Ovary (tissue), 7 donors: ENCODE measurements around the gene USP46.

GRCh38 chr4:49161026-49161485 lies 175.0 kb downstream of the CWH43 start:
- PRO-cap, 7 experiments = no peak in any of the 7 experiments
- RAMPAGE, long total RNA, 2 experiments = no peak in any of the 2 experiments

GRCh38 chr4:51853146-51853791 lies 10.3 kb downstream of the DCUN1D4 start:
- PRO-cap, 7 experiments = no peak in any of the 7 experiments
- RAMPAGE, long total RNA, 2 experiments = no peak in any of the 2 experiments

DNA sequence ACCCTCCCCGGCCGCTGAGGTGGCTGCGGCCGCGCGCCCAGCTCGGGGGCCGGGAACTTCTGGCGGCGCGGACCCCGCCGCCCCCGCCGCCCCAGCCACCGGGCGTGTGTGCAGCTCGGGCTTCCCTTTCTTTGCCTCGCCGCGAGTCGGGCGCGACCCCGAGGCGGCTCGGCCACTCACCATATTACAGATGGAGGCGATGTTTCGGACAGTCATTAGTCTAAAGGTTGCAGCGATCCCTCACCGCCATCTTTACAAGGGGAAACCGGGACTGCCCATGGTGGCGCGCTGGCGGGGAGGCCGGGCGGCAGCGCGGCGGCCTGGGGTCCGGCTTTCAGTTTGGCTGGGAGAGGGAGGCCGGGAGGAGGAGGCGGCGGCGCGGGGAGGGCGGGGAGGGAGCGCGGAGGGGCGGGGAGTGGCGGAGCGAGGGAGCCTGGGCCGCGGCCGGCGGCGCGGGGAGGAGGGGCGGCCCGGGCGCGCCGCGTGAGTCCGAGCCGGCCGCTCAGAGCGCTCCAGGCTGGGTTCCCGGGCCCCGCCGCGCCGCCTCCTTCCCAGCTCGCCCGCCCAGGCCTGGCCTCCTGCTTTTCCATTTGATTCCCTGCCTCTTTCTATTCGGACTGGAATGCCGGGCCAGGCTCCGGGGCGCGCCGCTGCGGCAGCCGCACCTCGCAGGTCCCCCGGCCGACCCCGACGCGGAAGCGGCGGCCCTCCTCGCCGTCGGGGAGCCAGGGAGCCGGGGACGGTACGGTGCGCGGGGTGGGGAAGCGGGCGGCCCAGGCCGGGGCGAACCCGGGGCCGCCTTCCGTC lies at the start of gene USP46:
USP46 (minus strand) TSS at position 367 of the 807 bp plus-strand sequence.
- PRO-cap, 7 experiments = peak in 7 of 7 experiments; most common plus-strand start position 505 of the sequence (in 7); most common minus-strand start position 341 of the sequence (in 7)
- RAMPAGE, long total RNA, 2 experiments = start-site peak on the minus strand in 2 of 2 experiments, centred at positions 324 to 338 of the sequence, 66 to 191 reads per replicate

- PRO-cap, 7 experiments = peak in 5 of 7 experiments; most common plus-strand start chr4:52660202 (in 1); most common minus-strand start chr4:52660271 (in 5)
- RAMPAGE, long total RNA, 2 experiments = no peak in any of the 2 experiments
These were observed 1.0 kb upstream of the USP46 start for GRCh38 chr4:52660133-52660468.

DNA sequence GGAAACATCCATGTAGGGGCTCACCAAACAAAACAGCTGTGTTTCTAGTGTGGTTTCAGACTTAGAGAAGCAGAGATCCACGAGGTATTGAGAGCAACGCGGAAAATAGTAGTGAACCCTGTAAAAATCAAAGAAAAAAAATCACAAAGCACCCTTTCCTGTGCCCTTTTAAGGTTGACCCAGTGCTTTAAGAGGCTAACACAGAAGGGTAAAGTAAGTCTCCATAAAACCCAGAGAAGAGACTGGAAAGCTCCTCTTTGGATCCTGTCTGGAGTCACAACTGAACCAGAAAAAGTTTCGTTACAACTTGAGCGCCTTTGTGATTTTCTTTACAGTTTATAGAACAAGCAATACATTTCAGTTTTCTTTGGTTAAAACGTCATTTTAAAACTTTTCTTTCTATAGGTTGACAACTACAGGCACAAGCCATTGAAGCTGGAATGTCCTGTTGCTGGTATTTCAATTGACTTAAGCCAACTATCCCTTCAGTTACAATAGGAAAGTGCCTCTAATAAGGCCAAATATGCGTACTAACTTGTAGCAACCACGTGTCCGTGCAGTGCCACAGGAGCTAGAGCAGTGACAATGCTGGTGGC lies 38.0 kb downstream of the ERVMER34-1 start:
- PRO-cap, 7 experiments = peak in 2 of 7 experiments; most common plus-strand start position 58 of the sequence (in 1); most common minus-strand start position 282 of the sequence (in 2)
- RAMPAGE, long total RNA, 2 experiments = no peak in any of the 2 experiments

DNA sequence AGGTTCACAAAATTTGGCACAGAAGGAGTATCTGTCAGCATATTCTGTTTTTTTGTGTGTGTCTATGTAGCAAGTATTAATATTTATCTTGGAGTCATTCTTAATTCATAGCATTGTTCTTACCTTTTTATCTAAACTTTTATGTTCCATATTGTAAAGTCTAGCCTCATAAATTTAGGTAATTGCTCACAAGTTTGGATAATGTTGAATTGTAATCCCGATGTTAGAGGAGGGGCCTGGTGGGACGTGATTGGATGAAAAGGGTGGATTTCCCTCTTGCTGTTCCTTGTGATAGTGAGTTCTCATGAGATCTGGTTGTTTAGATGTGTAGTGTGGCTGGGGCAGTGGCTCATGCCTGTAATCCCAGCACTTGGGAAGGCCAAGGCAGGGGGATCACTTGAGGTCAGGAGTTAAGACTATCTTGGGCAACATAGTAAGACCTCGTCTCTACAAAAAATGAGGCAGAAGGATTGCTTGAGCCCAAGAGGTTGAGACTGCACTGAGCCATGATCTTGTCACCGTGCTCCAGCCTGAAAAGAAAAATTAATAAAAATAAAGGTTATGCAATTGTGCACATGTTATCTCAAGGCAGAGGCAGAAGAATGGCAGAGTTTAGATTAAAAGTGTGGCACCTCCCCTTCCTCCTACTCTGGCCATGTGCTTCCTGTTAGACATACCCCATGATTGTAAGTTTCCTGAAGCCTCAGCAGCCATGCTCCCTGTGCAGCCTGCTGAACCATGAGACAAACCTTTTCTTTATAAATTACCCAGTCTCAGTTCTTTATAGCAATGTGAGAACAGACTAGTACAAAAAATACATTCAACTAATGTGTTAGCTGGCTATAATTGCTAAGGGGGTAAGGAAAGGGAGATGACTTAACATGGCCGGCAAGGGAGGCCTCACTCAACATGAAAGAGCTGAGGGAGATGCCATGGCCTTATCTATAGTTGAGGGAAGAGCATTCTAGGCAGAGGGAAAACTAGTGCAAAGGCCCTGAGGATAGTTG lies 36.5 kb downstream of the ERVMER34-1 start:
- PRO-cap, 7 experiments = no peak in any of the 7 experiments
- RAMPAGE, long total RNA, 2 experiments = no peak in any of the 2 experiments

- PRO-cap, 7 experiments = no peak in any of the 7 experiments
- RAMPAGE, long total RNA, 2 experiments = no peak in any of the 2 experiments
These were observed 37.6 kb downstream of the RASL11B start for GRCh38 chr4:52899650-52900195.

- PRO-cap, 7 experiments = peak in 6 of 7 experiments; most common plus-strand start chr4:52955018 (in 3); most common minus-strand start chr4:52954885 (in 3)
- RAMPAGE, long total RNA, 2 experiments = start-site peak on the minus strand in 1 of 2 experiments, at chr4:52954885-52954923 at its widest, 11 reads per replicate
These were observed 92.6 kb downstream of the RASL11B start for GRCh38 chr4:52954440-52955357.

DNA sequence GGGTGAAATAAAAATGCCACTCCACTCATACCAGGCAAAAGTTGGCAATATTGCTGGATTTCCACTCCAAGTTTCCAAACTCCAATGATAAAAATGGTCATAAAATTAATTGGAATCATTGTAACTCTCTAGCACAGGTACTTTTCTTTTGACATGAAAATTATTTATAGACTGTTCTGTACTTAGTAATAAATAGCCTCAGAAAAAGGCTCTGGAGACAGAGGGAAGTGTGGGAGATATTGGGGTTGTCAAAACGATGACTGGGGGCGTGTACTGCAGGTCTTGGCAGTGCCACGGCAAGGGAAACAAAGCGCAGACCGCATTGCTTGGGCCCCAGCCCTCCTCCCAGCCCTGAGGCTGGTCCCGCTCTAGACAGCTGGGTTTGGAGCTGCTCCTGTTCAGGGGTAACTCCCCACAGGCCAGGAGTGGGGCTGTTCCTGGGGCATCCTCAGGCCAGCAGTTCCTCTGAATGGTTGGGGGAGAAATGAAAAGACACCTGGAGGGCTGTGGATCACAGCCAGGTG lies 131.6 kb downstream of the RASL11B start:
- PRO-cap, 7 experiments = peak in 4 of 7 experiments; most common plus-strand start position 220 of the sequence (in 2); most common minus-strand start position 370 of the sequence (in 4)
- RAMPAGE, long total RNA, 2 experiments = no peak in any of the 2 experiments

DNA sequence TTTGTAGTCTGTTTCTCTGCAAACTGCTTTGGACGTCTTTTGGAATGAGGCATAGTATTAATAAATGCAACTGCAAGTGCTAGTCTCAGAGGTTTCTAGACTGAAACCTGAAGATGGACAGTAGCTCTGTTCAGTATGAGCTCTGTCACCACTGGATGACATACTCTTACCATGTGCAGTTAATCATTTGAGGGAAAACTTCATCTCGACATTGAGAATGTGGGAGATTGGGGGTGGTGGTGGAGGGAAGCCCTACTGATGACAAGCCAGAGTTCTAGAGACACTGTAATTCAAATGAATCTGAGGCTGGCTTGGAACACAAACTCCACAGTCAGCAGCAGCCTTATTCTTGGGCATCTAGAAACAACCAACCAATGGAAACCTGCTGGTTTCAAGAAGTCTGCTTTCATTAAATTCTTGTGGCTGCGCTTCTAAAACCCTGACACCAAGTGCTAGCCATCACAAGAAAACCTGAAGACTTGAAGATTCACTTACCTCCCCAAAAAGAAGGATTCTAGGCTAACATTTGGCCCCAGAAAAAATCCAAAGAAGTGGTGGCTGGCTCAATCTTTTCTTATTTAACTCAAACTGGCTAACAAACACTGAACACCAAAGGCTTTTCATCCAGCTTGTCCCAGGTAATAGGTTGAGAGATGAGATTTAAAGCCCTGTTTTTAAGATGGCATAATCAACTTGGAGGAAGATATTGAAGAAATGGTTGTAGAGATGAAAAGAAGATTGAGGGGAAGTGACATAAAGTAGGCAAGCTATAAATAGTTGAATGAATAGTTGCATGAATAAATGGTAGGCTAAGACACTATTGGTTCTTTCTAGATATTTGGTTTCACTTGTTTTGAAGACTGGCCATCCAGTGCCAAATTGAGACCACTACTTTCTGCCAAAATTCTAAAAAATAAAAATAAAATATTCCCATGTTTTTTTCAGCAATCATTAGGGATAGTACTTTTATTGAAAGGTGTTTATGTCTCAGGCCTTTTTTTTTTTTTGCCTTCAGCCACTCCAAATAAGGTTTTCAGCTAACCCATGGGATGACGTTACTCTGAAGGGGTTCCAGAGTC lies 161.9 kb downstream of the RASL11B start:
- PRO-cap, 7 experiments = no peak in any of the 7 experiments
- RAMPAGE, long total RNA, 2 experiments = no peak in any of the 2 experiments

DNA sequence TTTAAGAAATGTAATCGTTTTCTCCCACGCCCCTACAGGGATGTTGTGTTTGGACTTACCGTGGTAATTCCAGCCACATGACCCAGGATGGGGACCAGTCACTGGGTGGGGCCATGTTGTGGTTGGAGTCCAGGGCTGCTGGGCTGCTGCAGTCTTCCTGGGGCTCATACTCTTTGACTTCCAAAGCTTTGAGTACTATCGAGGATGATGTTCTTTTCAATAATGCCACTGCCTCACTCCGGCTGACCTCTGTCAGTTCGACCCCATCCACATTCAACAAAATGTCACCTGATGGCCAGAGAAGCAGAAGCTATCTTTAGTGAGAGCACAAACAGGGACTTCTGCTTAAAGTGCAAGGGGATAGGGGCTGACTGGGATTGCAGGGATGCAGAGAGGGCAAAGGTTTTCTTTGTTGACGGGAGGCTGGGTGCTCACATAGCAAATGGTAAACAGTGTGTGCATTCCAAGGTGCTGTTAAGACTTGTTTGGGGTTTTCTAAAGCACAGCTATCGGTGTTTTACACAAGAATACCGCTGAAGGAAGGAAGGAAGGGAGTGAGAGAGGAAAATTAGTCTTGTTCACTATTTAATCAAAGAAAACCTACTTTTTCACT lies 99.4 kb downstream of the FIP1L1 start:
- PRO-cap, 7 experiments = no peak in any of the 7 experiments
- RAMPAGE, long total RNA, 2 experiments = no peak in any of the 2 experiments

GRCh38 chr4:53702339-53703311 lies 111.3 kb upstream of the LNX1 start:
- PRO-cap, 7 experiments = peak in 4 of 7 experiments; most common plus-strand start chr4:53702719 (in 2); most common minus-strand start chr4:53702732 (in 3)
- RAMPAGE, long total RNA, 2 experiments = no peak in any of the 2 experiments

DNA sequence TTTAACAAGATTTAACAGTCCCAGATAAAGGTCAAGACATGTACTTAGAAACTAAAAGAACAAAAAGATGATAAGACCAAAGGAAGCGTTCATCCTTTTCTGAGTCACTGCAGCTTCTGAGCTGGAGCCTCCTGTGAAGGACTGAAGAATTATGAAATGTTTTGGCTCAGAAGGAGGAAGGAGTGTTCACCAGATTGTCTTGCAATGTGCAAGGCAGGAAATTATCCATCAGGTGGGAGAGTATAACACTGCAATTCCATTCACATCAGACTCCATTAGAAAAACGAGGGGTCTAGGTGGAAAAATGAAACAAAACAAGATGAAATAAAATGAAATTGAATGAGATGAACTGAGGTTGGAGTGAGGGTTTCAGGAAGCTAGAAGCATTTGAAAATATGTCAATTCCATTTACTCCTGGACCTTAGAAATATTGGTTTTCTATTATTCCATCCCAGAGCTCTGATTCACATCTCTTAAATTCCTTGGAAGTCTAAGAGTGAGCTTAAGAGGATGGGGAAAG lies 186.1 kb upstream of the LNX1 start:
- PRO-cap, 7 experiments = peak in 6 of 7 experiments; most common minus-strand start position 118 of the sequence (in 6)
- RAMPAGE, long total RNA, 2 experiments = no peak in any of the 2 experiments

DNA sequence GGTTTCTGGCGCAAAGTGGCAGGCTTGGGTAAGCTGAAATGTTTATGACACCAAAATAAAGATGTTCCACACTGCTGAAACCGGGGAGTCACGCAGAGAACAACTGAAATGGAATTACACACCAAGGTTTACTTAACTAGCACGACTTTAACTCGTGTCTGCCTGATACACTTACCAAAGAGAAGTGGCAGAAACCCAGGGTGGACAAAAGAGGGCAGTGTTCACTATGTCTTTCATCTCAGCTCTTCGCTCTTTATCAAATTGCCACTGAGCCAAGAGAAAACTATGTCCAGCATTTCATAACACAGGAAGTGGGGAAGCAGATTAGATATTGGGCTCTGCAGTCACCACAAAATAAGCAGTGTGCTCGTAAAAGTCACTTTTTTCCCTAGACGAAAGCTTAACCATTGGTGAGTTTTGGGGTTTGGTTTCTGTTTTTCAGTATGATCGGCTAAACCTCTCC lies 155.8 kb downstream of the CHIC2 start:
- PRO-cap, 7 experiments = peak in 6 of 7 experiments; most common plus-strand start position 322 of the sequence (in 4); most common minus-strand start position 105 of the sequence (in 6)
- RAMPAGE, long total RNA, 2 experiments = no peak in any of the 2 experiments

GRCh38 chr4:53959437-53959847 lies 105.0 kb downstream of the CHIC2 start:
- PRO-cap, 7 experiments = no peak in any of the 7 experiments
- RAMPAGE, long total RNA, 2 experiments = no peak in any of the 2 experiments

GRCh38 chr4:54023360-54024606 lies 40.6 kb downstream of the CHIC2 start:
- PRO-cap, 7 experiments = no peak in any of the 7 experiments
- RAMPAGE, long total RNA, 2 experiments = start-site peak on the minus strand in 1 of 2 experiments, at chr4:54023364-54023858 at its widest, 9 reads per replicate

DNA sequence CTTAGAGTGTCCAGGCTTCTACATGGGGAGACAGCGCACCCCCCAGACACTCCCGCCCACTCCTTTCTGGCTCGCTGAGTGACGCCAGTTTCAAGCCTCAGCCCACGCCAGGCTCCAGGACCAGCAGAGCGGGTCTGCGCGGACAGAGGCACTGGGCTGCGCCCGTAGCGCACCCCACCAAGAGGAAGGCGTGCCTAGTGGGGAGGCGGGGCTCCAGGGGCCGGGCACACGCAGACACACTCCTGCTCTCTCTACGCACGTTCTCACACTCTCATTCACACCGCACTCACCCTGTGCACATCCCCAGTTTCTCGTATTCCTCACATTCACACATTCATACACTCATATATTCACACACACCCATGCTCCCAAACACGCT lies 8.8 kb upstream of the GSX2 start:
- PRO-cap, 7 experiments = peak in 1 of 7 experiments; most common plus-strand start position 263 of the sequence (in 1); most common minus-strand start position 153 of the sequence (in 1)
- RAMPAGE, long total RNA, 2 experiments = no peak in any of the 2 experiments

- PRO-cap, 7 experiments = no peak in any of the 7 experiments
- RAMPAGE, long total RNA, 2 experiments = no peak in any of the 2 experiments
These were observed 31.9 kb upstream of the PDGFRA start for GRCh38 chr4:54197040-54197765.

DNA sequence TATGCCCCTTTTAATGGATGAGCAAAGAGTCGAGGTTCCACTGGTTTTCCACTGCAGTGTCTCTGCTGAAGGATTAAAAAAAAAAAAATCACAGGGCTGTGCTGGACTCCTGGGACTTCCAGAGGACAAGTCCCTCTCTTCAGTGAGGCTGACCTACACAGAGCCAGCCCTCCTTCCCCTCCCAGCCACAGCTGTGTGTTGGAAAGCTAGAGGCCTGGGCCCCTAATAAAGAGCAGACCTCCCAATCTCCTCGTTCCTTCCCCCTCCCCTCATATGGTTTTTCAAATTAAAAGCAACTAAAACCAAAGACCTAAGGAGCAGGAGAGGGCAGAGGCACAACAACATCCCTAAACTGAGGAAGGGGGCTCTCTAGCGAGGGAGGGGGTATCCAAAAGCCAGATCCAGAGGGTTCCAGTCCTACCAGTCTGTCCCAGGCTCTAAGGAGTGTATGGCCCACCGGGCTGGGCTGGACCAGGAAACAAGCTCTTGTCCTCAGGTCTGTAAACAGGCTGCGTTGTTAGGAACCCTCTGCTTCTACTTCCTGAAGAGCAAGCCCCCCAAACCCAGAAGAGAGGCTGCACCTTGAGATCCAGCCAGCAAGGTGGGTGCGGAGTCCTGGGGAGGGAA lies 4.0 kb upstream of the PDGFRA start:
- PRO-cap, 7 experiments = peak in 7 of 7 experiments; most common plus-strand start position 305 of the sequence (in 5); most common minus-strand start position 200 of the sequence (in 5)
- RAMPAGE, long total RNA, 2 experiments = no peak in any of the 2 experiments

DNA sequence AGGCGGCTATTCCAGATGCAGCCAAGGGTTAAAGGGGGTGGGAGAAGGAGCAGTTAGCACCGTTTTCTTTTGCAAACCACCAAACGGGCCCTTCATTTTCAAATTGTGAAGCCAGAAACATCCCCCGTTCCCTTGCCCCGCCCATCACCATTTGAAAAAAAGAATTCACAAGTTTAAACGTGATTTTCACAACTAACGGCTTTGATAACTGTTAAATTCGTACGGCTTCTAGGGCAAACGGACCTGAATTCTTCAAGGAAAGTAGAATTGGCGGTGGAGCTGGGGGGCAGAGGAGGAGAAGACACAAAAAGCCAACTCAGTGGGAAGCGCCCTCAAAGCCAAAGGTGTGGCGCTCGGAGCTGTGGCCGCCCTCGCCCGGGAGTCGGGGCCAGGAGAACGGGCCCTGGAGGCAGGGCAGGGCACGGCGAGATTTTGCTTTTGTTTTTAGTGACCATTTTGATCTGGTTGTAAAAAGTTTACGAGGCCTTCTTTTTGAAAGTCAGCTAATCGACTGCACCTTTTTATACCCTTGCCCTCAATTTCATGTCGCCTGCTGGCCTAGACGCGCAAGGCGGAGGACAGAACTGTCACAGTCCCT lies 3.2 kb upstream of the PDGFRA start:
- PRO-cap, 7 experiments = peak in 7 of 7 experiments; most common plus-strand start position 214 of the sequence (in 6); most common minus-strand start position 107 of the sequence (in 3)
- RAMPAGE, long total RNA, 2 experiments = no peak in any of the 2 experiments